ENCODE data around the genes C15orf40 and AKAP13.

GRCh38 chr15:83011476-83012584 lies at the start of gene C15orf40:
TSS of gene C15orf40 (minus strand) at chr15:83011639.
- PRO-cap: bidirectional peak, plus-strand start at chr15:83011761, minus-strand start at chr15:83011639
- RRBS, 2 experiments: 2 to 11% methylated on average over 4 to 9 of the region's 58 CpGs

GRCh38 chr15:83200705-83201157 lies 6.9 kb downstream of the HDGFL3 start:
- PRO-cap: no peak
- RRBS, 2 experiments: no CpG with 5 or more reads among the region's 1 CpG

GRCh38 chr15:83210646-83211131 lies 3.1 kb upstream of the HDGFL3 start:
- PRO-cap: no peak
- RRBS, 2 experiments: no CpG with 5 or more reads among the region's 3 CpGs

DNA sequence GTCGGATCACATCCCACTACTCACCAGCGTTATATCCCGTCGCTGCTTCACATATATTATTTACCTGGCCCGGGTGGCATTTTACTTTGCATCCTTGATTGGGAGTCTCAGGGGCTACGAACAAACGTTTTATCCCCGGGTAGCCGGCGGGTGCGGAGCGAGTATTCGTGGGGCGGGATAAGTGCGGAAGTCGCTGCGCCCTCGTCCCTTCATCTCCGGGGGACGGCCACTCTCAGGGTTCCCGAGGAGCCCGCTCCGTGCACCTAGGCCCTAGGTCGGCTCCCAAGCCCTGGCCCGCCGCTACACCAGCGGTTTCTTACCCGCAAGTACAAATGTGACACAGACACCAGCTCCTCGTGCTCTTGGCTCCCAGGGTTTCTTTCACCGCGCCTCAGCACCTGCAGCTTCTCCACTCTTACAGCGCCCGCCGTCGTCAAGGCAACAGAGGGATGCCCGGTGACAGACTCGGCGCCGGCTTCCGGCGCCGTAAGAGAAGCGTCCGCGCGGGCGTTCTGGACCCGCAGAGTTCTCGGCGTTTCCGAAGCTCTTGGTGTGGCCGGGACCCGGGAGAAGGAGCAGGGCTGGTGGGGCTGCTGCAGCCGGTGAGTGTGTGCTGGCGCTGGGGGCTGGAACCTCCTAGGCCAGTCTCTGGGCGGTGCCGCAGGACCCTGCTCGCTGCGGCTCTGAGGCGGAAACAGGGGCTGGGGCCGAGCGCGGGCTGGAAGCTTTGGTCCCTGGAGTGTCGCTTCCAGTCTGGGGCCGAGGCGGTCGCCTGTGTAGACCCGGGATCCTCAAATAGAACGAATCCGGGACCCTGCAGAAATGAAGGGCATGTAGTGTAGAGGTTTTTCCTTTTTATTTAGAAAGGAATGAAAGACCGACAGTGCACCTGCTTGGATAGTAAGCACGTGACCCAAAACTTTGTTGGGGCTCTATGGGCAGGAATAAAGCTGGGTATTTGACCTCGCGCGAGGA lies 155.6 kb upstream of the GOLGA6L4 start:
- PRO-cap: bidirectional peak, plus-strand start at position 523 of the sequence, minus-strand start at position 435 of the sequence; bidirectional peak, plus-strand start at position 751 of the sequence, minus-strand start at position 696 of the sequence
- RRBS, 2 experiments: under 1% methylated on average over 18 to 19 of the region's 75 CpGs

- PRO-cap: no peak
- RRBS, 2 experiments: no CpG with 5 or more reads among the region's 22 CpGs
These were observed 179.3 kb upstream of the ZSCAN2 start for GRCh38 chr15:84421581-84421820.

DNA sequence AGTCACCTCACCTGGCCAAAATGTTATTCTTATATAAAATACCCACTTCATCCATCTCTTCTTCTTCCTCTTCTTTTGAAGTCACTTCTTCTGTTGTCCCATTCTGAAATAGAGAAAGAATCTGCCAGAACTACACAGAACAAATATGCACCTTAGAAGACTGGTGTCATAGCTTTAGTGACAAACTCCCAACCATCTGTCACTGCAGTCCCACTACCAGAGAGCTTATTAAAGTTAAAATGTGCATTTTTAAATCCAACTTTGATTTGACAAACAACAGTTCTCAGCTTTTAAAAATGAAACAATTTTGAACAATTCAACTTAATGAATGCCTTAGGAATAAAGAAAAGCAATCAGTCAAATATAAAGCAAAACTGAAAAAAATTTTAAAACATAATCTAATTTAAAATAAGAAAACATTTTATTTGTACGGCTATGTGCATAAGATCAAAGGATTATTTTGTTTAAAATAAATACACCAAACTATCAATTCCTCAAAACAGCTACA lies 54.6 kb upstream of the ZSCAN2 start:
- PRO-cap: no peak
- RRBS, 2 experiments: no CpG with 5 or more reads among the region's 1 CpG

DNA sequence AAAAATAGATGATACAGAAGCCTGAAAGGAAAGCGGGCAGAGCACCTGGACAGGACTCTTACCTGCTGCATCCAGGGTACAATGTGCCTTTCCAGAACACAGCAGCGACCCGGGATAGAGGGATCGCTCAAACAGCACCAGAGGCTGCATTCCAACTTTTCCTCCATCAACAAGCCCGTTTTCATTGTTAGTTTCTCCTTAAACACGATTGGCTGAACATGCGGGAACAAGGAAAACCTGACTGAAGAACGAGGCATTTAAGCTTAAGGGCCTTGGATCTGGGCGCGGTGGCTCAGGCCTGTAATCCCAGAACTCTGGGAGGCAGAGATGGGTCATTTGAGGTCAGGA lies 31.4 kb upstream of the ZSCAN2 start:
- PRO-cap: no peak
- RRBS, 2 experiments: no CpG with 5 or more reads among the region's 10 CpGs

DNA sequence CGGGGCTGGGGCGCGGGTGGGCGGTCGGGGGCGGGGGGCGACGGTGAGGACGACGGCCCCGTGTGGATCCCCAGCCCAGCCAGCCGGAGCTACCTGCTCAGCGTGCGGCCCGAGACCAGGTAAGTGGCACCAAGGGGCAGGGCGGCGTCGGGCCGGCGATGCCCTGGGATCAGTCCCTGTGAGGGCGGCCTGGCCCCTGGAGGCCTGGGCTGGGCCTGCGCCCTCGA lies 234 bp downstream of the ALPK3 start:
- PRO-cap: no peak
- RRBS, 2 experiments: 67 to 92% methylated on average over 12 of the region's 23 CpGs

- PRO-cap: no peak
- RRBS, 2 experiments: no CpG with 5 or more reads among the region's 6 CpGs
These were observed 28.3 kb upstream of the SLC28A1 start for GRCh38 chr15:84856103-84856698.

GRCh38 chr15:84885740-84886221 lies 1.3 kb downstream of the SLC28A1 start:
- PRO-cap: no peak
- RRBS, 2 experiments: no CpG with 5 or more reads among the region's 7 CpGs

GRCh38 chr15:84929883-84930515 lies 45.5 kb downstream of the SLC28A1 start:
- PRO-cap: no peak
- RRBS, 2 experiments: no CpG with 5 or more reads among the region's 3 CpGs

GRCh38 chr15:84959599-84960257 lies 21.9 kb upstream of the PDE8A start:
- PRO-cap: no peak
- RRBS, 2 experiments: no CpG with 5 or more reads among the region's 3 CpGs

DNA sequence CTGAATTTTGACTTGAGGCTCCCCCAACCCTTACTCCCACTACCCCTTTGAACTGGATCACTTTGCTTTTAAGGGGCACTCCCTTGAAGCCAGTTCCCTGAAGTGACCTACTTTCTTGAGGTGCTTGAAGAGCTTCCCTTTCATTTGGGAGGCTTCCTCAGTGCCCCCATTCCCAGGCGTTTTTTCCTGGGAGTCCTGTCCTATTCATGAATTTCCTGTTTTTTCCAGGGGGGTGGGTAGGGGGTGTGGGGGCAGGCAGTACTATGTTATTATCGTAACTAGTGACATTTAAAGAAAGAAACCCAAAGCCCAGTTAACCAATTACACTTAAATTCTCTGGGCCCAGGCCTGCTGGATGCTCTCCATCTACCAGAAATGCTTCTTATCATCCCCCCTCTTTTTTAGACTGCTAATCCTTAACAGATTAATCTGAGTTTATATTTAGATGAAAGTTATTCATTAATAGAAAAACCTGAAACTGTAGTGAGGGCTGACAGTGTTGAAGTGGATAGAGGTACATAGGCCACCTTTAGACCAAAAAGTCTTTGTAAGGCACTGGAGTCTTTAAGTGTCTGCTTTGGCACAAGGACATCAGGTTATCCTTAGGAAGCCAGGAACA lies 43.6 kb downstream of the PDE8A start:
- PRO-cap: no peak
- RRBS, 2 experiments: no CpG with 5 or more reads among the region's 2 CpGs

- PRO-cap: no peak
- RRBS, 2 experiments: no CpG with 5 or more reads among the region's 2 CpGs
These were observed 51.2 kb downstream of the PDE8A start for GRCh38 chr15:85032705-85033394.

DNA sequence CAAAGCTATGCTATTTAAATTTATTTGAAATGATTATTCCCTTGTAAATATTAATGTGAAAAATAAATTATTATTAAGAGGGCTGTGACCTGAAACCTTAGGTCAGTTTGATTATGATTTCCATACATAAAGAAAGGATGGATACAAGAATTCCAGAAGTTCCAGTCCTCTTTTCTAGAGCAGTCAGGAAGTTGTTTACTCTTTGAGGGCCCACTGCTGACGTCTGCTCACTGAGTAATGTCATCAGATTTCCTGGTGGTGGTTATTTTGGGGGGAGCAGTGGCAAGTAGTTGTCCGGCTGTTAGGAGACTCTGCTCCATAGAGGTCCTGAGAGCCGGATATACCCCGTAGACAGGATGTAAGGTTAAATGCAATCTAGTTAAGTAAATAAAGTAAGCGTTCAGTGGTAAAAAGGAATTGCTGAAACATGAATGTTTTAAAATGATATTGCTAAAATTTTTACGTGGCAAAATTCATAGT lies 65.5 kb downstream of the PDE8A start:
- PRO-cap: no peak
- RRBS, 2 experiments: no CpG with 5 or more reads among the region's 6 CpGs

DNA sequence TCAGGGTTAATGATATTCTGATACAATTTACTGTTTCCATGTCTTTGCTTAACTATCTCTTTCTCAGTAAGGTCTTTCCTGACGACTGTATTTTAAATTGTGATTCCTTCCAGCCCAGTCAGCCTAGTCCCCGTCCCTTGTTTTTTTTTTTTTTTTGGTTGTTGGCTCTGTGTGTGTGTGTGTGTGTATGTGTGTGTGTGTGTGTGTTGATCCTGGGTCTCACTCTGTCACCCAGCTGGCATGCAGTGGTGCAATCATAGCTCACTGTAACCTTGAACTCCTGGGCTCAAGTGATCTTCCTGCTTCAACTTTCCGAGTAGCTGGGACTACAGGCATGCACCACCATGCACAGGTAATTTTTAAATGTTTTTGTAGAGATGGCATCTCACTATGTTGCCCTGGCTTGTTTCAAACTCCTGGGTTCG lies 31.4 kb upstream of the AKAP13 start:
- PRO-cap: no peak
- RRBS, 2 experiments: no CpG with 5 or more reads among the region's 4 CpGs

DNA sequence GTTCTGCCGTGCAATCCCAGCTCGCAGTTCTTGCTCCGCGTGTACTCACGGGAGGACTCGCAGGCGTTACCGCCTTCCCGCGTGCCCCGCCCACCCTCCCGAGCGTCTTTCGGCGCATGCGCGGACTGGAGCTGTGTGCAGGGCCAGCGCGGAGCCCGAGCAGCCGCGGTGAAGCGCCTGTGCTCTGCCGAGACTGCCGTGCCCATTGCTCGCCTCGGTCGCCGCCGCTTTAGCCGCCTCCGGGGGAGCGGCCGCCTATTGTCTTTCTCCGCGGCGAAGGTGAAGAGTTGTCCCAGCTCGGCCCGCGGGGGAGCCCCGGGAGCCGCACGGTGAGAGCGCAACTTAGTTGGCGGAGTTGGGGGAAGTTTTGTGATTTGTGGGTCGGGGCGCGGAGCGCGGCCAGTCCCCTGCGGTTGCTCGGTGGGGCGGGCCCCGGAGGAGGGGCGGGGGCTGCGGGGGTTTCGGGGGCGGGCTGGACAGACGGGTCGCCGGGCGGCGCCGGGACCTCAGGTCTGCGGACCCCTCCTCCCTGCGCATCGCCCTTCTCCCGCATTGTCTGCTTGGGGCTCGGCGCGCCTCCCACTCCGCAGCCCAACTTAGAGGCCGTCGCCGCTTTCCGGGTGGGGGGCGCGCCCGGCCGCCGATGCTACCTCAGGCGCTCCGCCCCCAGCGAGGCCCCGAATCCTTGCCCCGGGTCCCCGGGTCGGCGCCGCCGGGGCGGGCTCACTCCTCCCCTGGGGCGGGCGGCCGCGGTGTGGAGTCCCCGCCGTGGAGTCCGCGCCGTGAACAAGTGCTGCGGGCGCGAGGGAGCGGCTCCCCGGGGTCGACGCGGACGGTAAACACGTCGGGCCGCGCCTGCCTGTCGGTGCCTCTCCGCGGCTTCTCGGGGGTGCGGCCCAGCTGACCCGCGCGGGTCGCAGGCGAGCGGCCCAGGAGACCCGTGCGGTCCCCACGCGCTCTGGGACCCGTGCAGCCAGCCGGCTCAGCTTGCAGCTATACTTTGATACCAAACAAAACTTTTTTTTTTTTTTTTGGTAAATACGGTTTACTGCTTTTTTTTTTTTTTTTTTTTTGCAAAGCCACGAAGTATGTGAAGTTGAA lies at the start of gene AKAP13:
Gene AKAP13, plus strand, starts transcription at position 134 of the 1,101 bp plus-strand sequence.
- PRO-cap: bidirectional peak, plus-strand start at position 136 of the sequence, minus-strand start outside the sequence; unidirectional peak, plus-strand start at position 479 of the sequence; unidirectional peak, minus-strand start at position 969 of the sequence
- RRBS, 2 experiments: 2 to 3% methylated on average over 16 to 20 of the region's 133 CpGs

DNA sequence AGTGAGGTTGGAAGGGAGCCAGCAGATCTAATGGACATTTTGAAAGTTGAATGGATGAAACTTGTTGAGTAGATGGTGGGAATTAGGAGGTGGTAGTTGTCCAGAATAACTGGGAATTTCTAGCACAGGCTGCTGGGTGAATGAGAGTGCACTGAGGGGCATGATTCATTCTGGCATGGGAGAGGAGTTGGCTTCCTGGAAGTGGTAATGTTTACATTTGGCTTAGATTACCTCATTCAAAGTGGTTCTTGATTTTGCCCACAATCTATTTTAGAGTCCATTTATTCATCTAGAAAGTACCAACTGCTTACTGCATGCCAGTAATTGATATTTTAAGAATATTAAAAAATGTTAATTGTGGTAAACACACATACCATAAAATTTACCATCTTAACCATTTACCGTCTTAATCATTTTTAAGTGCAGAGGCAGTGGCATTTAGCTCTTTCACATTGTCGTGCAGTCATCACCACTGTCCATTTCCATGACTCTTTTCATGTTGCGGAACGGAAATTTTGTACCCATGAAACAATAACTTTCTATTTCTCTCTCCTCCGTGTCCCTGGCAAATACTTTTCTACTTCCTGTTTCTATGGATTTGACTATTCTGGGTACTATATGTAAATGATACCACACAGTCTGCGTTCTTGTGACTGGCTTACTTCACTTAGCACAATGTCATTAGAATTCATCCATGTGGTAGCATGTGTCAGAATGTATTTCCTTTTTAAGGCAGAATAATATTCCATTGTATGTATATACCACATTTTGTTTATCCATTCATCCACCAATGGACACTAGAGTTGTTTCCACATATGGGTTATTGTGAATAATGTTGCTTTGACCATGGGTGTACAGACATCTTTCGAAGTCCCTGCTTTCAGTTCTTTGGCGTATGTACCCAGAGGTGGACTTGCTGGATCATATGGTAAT lies 27.8 kb downstream of the AKAP13 start:
- PRO-cap: no peak
- RRBS, 2 experiments: no CpG with 5 or more reads among the region's 8 CpGs

DNA sequence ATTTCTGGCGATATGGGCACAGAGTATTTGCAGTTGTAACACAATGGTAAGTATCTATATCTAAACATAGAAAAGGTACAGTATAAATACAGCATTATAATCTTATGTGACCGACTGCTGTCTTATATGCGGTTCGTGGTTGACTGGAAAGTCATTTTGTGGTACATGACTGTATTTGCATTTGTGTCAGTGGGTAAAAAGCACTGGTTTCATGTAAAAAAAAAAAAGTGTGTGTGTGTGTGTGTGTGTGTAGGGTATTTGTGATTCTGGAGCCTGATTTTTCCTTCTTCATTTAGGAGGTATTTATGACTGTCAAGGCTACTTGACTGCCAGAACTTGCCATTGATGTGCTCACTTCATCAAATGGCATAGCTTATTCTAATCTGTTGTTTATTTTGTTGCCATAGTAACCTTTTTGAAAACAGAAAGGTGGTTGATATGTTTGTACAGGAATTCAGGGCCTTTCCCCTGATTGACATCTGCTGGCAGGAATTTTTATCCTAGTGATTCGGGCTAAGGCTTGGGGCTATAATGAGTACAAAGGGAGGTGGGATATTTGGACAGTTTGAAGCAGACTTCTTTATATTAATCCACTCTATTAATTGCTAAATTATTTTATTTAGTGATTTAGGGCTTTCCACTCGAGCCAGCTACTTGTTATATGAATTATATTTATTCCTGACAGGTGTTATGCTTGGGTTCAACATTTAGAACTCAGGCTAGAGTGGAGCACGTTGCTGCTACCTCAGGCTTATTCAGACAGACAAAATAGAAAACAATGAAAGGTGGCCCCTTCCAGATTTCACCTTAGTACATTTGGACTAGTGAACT lies 63.4 kb downstream of the AKAP13 start:
- PRO-cap: no peak
- RRBS, 2 experiments: no CpG with 5 or more reads among the region's 7 CpGs

DNA sequence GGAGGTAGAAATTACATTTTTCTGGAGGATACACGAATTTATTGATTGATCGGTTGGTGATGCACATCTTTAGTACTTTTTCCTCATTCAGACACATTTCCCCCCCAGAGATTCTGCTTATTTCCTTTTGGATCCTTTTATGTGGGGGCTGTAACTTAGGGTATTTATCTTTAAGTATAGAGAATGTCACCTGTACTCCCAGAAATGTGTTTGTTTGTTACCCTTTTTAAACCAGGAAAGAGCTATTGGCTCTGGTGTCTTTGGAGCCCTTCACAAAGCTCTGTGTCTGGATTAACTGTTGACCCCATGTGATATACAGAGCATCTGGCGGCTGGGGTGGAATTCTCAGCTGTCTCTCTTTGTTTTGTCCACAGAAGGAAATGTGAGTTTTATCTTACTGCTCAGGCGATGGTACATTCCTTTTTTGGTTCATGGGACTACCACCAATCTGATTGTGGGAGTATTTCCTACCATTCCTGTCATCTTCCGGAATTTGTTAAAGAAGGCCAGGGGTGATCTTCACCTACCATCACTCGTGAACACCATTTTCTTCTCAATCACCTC lies 120.3 kb downstream of the AKAP13 start:
- PRO-cap: no peak
- RRBS, 2 experiments: no CpG with 5 or more reads among the region's 6 CpGs

Data from HEK293 (cell line).